SK-N-SH (cell line): ENCODE measurements around a stretch of chr1.

GRCh38 chr1:206559138-206560074 is 52.1 kb downstream of the RASSF5 start:
- RRBS: no CpG with 5 or more reads among the region's 6 CpGs
CAGE:
- cytosol, long polyA plus RNA: no peak
- long polyA plus RNA: no peak
- nucleus, long polyA plus RNA: no peak

- RRBS: no CpG with 5 or more reads among the region's 1 CpG
CAGE:
- cytosol, long polyA plus RNA: no peak
- long polyA plus RNA: no peak
- nucleus, long polyA plus RNA: no peak
Measured at GRCh38 chr1:206576536-206576934, 35.7 kb downstream of the EIF2D start.

- RRBS: no CpG with 5 or more reads among the region's 9 CpGs
CAGE:
- cytosol, long polyA plus RNA: no peak
- long polyA plus RNA: no peak
- nucleus, long polyA plus RNA: no peak
Measured at GRCh38 chr1:206578066-206578868, 34.0 kb downstream of the EIF2D start.

GRCh38 chr1:206589969-206590881 is 22.0 kb downstream of the EIF2D start:
- RRBS: no CpG with 5 or more reads among the region's 8 CpGs
CAGE:
- cytosol, long polyA plus RNA: no peak
- long polyA plus RNA: no peak
- nucleus, long polyA plus RNA: no peak

- RRBS: no CpG with 5 or more reads among the region's 4 CpGs
CAGE:
- cytosol, long polyA plus RNA: no peak
- long polyA plus RNA: no peak
- nucleus, long polyA plus RNA: no peak
Measured at GRCh38 chr1:206689788-206690393, 5.2 kb downstream of the MAPKAPK2 start.

DNA sequence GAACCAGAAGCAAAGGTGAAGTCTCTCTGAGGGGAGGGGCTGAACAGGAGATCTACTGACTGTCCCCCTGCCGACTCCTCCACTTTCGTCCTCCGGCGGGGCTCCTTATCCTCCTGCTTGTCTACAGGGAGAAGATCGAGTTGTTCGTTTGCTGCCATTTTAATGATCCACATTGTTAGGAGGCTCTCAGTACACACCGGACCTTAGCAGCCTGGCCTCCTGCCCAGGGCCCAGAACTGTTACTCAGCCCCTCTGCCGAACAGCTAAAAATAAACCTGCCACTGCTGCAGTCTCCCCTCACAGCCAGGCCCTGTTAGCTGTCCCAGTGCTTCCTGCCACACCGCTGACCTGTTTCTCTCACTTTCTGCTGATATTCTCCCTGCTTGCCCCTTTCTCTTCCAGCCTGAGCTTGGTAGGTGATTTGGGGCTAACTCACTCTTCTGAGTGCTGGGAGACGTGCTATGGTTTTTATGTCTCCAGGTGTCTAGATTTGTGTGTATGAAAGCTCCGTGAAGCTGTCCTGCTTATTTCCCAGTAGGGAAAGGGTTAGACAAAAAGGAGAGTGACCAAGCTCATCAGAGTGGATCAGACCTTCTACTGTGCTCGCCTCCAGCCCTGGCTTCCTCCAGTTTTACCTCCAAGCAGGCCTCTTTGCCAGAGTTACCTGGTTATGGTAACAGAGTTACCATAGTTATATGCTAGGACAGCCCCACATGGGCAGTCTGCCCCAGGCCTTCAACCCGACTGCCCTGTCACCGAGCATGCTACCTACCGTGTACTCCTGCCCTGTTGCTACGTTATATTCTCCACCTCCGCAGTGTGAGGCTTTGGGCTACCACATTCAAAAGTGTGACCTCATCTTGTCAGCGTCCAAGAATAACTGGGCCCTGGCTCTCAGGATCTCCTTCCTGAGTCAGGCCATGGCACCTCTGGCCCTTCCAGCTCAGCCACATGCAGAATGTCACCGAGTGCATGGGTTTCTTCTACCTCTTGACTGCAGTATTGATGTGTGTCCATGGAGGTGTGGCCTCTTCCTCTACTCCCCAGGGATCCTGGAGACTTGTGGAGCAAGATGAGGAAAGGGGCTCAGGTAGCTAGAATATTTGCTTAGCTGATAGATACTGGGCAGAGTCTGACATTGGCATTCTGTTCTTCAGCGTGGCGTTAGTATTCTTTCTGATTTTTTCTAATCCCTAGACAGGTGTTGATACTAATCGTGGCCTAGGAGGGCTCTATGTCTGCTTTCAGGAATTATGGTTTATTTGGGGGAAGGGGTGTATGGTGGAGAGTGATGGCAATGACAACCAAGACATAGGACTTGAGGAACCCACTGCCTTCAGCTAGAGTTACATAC is 8.7 kb downstream of the MAPKAPK2 start:
- RRBS: 59% methylated on average over 3 of the region's 22 CpGs
CAGE:
- cytosol, long polyA plus RNA: no peak
- long polyA plus RNA: no peak
- nucleus, long polyA plus RNA: no peak

DNA sequence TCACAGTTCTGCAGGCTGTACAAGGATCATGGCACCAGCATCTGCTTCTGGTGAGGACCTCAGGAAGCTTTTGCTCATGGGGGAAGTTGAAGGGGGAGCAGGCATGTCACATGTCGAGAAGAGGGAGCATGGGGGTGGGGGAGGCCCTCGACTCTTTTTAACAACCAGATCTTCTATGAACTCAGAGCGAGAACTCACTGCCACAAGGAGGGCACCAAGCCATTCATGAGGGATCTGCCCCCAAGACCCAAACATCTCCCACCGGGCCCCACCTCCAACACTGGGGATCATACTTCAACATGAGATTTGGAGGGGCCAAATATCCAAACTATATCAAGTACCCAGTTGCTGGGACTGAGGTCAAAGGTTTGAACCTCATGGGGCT is 12.7 kb downstream of the MAPKAPK2 start:
- RRBS: no CpG with 5 or more reads among the region's 4 CpGs
CAGE:
- cytosol, long polyA plus RNA: no peak
- long polyA plus RNA: no peak
- nucleus, long polyA plus RNA: no peak

DNA sequence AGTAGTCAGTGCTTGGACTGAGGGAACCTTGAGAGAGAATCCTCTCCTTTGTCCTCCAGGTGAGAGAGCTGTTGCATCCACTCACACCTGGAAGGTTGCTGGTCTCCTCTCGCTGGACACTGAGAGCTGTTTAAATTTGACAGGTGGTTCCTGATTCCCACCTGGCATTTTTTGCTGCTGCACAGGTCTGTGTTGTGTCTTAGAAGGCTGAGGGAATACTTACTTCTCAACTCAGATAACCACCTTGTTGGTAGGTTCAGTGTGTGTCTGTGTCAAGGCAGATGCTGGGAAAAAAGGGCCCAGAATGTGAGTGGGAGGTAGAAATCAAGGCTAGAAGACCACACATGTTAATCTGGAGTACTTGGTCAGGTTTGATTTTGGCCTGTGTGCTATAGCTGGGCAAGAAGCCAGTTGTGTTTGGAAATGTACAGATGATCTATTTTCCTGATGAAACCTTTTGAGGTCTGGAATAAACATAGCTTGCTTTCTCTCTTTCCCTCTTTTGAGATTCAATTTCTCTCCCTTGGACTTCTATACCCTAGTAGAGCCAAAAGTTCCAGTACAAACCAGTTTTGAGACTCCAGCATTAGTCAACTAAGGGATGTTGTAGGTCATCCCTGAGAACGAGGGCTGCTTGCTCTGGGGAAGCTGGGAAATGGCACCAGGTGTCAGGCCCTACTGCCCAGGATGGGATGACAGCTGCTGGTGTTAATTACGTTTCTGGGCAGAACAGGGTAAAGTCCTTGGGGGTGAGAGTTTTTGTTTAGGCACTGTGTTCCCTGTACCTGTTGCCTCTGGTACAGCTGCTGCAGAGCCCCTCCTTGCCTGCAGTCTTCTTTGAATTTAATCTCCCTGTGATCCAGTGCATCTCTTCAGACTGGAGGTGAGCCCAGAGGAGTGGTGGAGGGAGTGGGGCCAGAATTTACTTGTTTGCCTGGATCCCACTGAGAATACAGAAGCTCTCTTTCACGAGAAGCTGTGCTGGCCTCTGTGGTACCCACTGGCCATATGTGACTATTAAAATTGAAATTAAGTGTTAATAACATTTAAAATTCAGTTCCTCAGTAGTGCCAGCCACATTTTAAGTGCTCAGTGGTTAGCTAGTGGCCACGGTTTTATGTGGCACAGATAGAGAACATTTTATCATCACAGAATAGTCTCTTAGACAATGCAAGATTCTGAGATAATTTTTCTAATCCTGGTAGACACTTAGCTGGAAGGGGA is 15.9 kb downstream of the MAPKAPK2 start:
- RRBS: no CpG with 5 or more reads among the region's 5 CpGs
CAGE:
- cytosol, long polyA plus RNA: no peak
- long polyA plus RNA: no peak
- nucleus, long polyA plus RNA: no peak

GRCh38 chr1:206701960-206702673 is 17.4 kb downstream of the MAPKAPK2 start:
- RRBS: no CpG with 5 or more reads among the region's 9 CpGs
CAGE:
- cytosol, long polyA plus RNA: no peak
- long polyA plus RNA: no peak
- nucleus, long polyA plus RNA: no peak

DNA sequence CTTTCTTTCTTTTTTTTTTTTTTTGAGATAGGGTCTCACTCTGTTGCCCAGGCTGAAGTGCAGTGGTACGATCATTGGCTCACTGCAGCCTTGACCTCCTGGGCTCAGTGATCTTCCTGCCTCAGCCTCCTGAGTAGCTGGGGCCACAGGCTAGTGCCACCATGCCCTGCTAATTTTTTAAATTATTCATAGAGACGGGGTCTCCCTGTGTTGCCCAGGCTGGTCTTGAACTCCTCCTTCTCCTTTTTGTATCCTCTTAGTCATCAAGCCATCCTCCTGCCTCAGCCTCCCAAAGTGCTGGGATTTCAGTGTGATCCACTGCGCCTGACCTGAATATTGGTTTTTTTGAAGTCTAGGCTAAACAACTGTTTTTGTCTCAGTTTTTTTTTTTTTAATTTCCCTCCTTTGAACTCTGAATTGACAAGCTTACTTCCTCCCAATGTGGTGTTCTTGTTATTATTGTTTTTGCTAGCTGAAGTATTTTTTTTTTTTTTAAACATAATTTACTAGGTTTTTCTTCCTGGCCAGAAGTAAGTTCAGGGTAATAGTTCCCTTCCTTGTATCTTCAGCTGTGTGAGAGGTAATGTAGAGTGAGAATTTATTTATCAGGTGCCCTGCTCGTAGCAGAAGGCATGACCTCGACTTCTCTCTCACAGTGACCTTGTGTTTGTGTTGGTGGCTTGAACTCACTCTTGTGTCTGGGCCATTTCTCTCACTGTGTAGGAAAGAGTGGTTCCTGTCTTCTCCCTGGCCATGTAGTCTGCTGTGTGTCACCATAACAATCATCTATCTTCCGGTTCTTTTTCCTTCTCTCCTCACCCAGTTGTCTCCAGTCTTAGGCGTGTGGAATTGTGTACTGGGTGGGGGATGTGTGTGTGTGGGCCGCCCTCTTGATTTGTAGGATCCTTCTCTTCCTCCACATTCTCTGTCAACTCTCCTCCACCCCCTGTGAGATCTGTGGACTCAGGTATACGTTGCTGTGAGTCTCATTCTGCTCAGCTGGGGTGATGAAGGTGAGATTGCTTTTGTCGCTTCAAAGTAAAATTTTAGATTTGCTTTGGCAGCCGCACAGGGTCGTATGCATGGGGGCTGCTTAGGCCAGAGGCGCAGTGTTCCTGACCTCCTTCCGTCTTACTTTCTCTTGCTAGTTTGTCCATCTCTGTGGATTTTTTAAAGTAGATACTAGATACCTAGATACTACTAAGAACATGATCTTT is 31.3 kb downstream of the MAPKAPK2 start:
- RRBS: no CpG with 5 or more reads among the region's 14 CpGs
CAGE:
- cytosol, long polyA plus RNA: no peak
- long polyA plus RNA: no peak
- nucleus, long polyA plus RNA: no peak

- RRBS: 5% methylated on average over 9 of the region's 90 CpGs
CAGE:
- cytosol, long polyA plus RNA: no peak
- long polyA plus RNA: no peak
- nucleus, long polyA plus RNA: no peak
Measured at GRCh38 chr1:206908798-206910276, 12.1 kb downstream of the IL24 start.

DNA sequence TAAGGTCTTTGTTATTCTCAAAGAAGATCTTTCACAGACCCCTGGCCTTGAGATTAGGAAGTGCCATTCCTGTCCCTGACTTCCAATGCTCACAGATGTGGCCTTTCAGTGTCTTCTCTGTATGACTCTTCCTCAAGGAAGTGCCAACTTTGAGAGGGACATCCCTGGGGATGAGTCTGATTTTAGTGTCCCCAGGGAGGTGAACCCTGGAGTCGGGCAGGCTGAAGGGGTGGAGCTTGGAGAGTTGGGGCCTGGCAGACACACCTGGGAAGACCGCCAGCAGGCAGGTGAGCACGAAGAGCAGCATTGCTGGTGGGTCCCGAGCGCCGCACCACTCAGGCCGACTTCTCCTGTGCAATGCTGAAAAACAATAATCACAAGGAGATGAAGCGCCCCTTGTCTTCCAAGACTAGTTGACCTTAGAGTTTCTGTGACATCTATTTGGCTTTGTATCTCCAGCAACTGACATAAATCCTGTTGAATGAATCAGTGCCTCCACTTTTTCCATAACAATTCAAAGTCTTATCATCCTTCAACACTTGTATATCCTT is 6.0 kb downstream of the PIGR start:
- RRBS: no CpG with 5 or more reads among the region's 8 CpGs
CAGE:
- cytosol, long polyA plus RNA: no peak
- long polyA plus RNA: no peak
- nucleus, long polyA plus RNA: no peak

- RRBS: no CpG with 5 or more reads among the region's 18 CpGs
CAGE:
- cytosol, long polyA plus RNA: no peak
- long polyA plus RNA: no peak
- nucleus, long polyA plus RNA: no peak
Measured at GRCh38 chr1:207021542-207022672, 10.6 kb downstream of the C1orf116 start.

DNA sequence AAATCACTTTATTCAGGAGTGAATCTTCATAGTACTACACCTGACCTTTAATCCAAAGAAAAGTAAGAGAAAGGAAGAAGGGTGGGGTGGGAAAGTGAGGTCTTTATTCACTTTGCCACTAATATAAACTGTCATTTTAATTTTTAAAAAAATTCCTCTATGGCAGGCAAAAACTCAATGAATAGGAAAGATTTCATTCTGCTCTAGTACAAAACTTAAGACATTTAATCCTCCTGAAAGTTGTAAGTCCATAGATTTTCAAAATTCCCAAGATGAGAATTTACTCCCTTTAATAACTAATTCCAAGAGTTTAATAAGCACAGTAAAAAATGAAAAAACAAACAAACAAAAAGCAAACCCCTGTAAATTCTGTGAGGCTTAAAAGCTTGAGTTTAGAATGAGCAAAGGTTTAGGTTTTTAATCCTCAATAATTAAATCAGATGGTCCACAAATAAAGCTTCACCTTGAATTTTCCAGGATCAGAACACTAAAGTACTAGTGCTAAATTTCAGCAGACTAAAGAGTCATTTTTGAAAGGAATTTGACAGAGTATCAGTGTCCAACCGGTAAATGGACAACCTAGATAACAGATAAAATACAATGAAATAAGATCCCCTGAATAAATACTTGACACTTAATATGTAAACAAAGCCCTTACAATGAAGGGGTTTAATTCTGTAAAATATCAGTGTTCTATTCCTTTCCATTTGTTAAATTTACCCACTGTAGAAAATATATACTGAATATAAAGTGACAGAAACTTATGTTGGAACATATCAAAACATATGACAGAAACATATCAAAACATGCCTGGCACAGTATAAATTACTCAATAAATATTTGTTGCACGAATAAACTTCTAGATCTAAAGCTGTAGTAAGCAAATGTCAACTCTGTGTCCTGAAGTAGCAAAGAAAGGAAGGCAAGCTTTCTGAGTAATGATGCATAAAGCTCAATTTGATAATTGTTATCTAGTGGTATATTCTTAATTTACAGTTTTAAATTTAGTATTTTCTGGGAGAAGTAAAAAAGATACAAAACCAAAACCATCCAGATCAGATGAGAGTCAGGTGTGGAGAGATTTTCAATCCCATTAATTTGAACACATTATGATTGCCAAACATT is 4.6 kb downstream of the YOD1 start:
- RRBS: no CpG with 5 or more reads among the region's 2 CpGs
CAGE:
- cytosol, long polyA plus RNA: no peak
- long polyA plus RNA: no peak
- nucleus, long polyA plus RNA: no peak

GRCh38 chr1:207058187-207058639 is 5.1 kb downstream of the PFKFB2 start:
- RRBS: no CpG with 5 or more reads among the region's 3 CpGs
CAGE:
- cytosol, long polyA plus RNA: no peak
- long polyA plus RNA: no peak
- nucleus, long polyA plus RNA: no peak

- RRBS: no CpG with 5 or more reads among the region's 6 CpGs
CAGE:
- cytosol, long polyA plus RNA: no peak
- long polyA plus RNA: no peak
- nucleus, long polyA plus RNA: no peak
Measured at GRCh38 chr1:207101979-207102639, 1.9 kb upstream of the C4BPA start.

DNA sequence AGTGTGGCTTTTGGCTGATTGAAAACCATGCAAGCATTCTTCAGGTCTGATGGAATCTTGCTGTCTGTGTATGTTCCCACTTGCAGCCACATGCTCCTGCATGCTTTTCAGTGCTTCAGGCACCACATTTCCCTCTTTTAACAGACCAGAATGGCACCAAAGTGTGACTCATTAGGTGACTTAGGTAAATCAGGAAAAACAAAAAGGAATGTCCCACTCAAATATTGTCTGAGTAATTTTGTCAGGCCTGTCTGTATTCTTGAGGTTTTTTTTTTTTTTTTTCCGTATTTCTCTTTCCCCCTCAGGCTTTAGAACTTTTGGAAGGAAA is 80.7 kb upstream of the CD55 start:
- RRBS: no CpG with 5 or more reads among the region's 1 CpG
CAGE:
- cytosol, long polyA plus RNA: no peak
- long polyA plus RNA: no peak
- nucleus, long polyA plus RNA: no peak

- RRBS: no CpG with 5 or more reads among the region's 6 CpGs
CAGE:
- cytosol, long polyA plus RNA: no peak
- long polyA plus RNA: no peak
- nucleus, long polyA plus RNA: no peak
Measured at GRCh38 chr1:207316558-207317315, 4.7 kb upstream of the CD55 start.

GRCh38 chr1:207325486-207325805 is 4.0 kb downstream of the CD55 start:
- RRBS: no CpG with 5 or more reads among the region's 2 CpGs
CAGE:
- cytosol, long polyA plus RNA: no peak
- long polyA plus RNA: no peak
- nucleus, long polyA plus RNA: no peak

DNA sequence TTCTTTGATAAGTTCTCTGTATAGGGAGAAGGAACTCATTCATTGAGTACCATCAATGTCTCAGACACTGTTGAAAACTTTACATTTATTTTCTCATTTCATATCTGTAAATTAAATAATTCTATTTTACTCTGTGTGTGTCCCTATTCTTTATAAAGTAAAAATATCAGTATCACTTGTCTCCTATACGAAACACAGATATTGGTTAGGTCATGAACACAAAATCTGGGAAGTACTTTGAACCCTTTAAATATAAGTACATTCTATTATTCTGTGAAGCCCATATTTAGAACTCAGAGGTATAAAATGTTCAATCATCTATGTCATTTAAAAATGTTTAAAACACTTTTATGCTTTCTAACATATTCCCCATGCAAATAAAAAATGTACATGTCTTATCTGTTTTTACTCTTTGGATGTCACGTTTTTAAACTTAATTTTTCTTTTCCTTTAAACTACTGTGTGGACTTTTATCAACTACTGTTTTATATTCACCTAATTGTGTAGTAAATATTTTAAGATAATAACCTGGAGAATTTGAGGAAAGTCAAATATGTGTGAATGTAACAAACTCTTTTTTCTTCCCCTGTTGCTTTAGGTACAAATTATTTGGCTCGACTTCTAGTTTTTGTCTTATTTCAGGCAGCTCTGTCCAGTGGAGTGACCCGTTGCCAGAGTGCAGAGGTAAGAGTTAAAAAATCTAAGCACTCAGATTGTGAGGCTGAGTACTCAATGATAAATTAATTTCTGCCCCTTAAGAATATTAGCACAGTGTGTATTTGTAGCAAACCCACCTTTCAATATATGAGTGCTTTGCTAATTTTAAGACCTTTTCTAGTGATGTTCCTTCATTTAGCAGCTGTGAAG is 4.9 kb downstream of the CD55 start:
- RRBS: no CpG with 5 or more reads among the region's 4 CpGs
CAGE:
- cytosol, long polyA plus RNA: no peak
- long polyA plus RNA: no peak
- nucleus, long polyA plus RNA: no peak